ENCODE measurements around a stretch of chr2.

DNA sequence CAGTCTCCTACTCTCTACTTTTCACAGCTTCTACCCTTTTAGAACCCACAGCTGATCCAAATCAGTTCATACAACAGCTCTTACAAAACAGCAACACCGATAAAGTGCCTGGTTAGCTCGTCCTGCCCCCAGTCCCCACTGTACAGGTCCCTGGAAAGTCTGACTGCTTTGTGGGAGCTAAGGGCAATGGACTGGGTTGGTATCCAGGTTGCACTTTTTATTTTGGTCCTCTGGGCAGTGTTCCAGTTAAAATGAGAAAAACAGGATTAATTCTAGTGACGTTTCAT, 53.1 kb upstream of the ITGA6 start:
- PRO-cap, result no peak

DNA sequence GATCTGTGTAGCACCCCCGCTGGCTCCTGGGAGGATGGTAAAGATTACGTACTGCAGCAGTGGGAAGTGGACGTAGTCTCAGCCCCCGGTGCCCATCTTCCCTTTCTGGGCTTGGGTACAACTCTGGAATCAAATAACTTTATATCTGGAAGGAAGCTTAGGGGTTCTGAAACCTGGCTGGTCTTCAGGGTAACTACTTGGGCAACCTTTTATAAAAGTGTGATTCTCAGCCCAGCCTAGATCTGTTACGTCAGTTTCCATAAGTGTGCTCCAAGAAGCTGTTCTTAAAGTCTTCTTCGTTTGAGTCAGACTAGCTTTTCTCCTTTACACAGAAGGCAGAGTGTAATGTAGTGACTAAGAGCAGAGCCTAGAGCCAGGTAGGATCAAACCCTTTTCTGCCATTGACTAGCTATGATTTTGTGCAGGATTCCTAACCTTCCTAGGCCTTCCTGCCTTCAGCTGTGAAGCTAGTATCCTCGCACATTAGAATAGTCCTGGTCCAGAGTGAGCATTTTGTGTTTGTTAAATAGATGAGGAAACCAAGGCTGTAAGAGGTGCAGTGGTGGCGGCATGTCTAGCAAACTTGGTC, 5.8 kb downstream of the ITGA6 start:
- PRO-cap, result no peak

DNA sequence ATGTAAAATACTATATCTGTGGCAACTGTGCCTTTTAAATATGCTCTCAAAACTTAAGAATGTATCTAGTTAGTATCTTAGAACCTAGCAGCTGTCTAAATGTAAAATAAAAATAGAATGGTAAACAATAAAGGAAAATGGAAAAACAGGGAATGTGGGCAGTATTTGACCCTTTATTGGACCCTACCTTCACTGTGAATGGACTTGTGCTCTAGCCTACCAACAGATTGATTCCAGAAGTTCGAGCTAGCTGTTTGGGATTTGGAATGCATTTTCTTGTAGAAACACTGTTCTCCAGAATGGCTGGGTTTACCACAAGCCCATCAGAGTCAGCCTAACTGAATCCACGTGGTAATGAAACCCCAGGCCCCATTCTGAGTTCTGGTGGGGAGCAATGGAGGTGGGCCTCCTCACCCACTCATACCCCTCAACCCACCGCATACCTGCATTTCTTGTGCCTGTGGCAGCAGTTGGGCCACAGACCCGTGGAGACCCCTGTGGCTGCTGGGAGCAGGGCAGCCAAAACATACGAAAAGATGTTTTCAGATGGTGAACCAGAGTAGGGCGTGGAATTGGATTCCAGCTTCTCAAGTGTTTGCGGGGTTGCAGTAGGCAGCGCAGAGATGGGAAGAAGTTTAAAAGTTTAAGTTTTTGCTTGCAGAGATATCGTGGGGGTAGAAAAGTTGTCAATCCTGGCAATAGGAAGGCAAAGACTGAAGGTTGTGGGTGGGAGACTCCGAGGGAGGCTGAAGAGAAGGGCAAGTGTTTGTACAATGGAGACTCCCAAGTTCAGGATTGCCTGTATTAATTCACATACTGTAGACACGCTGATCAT, 50.9 kb downstream of the ITGA6 start:
- PRO-cap, result no peak

DNA sequence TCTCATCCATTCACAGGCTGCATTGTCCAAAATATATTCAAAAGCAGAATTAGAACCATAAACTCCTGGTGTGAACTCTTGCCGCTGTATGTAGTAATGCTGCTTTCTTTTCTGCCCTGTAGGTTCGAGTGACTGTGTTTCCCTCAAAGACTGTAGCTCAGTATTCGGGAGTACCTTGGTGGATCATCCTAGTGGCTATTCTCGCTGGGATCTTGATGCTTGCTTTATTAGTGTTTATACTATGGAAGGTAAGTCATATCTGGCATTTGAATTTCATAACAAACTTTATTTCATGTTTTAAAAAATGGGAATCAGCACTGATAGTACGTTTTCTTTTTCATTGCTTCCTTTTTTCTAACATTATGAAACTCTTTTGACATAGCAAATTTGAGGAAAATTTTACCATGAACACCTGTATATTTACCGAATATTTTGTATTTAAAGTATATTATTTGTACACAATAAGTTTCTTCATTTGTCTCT, 58.0 kb upstream of the PDK1 start:
- PRO-cap, result no peak

GRCh38 chr2:173000057-173000241, 75.7 kb upstream of the MAP3K20 start:
- PRO-cap, result no peak

DNA sequence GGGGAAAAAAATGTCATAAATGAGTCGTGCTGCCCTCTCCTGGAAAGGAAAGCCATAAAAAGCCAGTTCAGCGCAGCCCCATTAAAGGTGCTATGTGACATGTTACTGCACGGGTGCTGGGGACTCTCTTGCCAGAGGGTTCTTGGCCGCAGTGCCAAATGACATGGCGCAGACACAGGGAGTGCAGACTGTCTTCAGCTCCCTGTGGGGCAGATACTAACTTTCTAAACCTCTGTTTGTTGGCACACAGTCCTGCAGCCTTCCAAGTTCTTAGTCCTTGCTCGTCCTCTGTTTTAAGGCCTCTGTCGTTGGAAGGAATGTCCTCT, 53.6 kb upstream of the MAP3K20 start:
- PRO-cap, result no peak

DNA sequence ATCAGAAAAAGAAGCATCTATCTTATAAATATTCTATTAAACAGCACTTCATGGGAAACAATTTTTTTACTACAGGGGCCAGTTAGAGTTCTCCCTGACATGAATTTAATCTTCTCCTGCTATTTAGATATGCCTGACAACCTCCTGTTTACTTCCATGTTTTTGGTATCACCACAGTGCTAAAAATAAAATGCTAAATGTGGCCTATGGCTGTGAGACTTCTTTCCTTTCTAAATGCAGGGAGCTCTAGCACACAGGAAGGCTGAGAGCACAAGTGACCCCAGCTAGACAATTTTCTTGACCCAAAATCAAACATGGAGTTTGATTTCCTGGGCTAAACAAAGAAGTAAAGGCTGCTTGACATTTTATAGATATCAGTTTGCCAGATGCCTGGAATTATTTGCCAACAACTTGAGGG, 47.9 kb upstream of the MAP3K20 start:
- PRO-cap, result no peak

- PRO-cap, result no peak
Measured at GRCh38 chr2:173058275-173058583, 17.4 kb upstream of the MAP3K20 start.

GRCh38 chr2:173281946-173282145, 72.8 kb upstream of the CDCA7 start:
- PRO-cap, result no peak

GRCh38 chr2:173353986-173354208, 775 bp upstream of the CDCA7 start:
- PRO-cap, result bidirectional peak, plus-strand start at chr2:173354337, minus-strand start at chr2:173354133

DNA sequence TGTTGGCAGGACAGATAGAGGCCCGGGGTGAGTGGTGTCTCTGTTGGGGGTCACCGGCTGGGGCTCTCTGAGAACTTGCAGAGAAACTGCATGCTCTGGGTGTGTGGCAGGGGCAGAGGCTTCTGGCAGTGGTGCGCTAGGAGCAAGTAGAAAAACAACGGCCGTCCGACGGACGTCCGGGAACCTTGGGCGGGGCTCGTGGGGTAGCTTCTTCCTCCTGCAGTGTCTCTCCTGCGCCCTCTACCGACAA, 94.4 kb downstream of the CDCA7 start:
- PRO-cap, result no peak

DNA sequence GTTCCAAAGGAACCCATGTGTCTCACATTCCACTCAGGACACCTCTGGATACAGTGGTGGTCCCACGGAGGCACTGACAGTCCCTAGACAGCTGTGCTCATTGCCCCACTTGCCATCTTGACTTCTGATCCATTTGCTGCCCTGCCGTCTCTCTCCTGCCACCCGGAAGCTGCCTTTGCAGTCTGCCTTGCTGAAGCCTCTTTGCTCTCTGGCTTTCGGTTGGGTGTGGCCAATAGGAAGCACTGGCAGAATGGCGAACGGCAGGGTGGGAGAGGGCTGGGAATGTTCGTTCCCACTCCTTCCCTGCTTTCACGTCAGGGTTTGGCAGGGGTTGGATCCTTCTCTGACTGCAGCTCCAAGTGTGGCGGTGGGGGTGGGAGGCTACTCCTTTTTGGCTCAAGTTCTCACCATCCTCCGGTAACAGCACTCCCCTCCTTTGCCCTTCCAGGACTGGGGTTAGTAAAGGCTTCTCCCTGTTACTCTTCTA, 299.5 kb downstream of the CDCA7 start:
- PRO-cap, result no peak

DNA sequence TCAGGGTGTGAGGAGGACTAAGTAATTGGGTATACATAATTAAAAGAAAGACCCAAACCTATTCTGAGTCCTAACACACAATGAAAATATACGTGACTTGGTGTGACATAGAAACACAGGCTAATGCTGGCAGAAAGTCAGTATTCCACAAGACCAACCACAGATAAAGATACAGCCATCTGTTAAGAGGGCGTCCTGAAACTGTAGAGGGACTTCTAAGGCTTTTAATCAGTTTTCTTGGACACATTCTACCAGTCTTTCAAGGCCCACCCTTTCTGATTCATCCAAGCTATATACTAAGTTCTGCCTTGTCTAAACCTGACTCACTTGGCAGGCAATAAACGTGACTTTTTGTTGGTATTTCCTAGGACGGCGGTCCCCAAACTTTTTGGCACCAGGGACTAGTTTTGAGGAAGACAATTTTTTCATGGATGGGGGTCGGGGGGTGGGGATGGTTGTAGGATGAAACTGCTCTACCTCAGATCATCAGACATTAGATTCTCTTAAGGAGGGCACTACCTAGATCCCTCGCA, 61.5 kb downstream of the SP3 start:
- PRO-cap, result no peak

DNA sequence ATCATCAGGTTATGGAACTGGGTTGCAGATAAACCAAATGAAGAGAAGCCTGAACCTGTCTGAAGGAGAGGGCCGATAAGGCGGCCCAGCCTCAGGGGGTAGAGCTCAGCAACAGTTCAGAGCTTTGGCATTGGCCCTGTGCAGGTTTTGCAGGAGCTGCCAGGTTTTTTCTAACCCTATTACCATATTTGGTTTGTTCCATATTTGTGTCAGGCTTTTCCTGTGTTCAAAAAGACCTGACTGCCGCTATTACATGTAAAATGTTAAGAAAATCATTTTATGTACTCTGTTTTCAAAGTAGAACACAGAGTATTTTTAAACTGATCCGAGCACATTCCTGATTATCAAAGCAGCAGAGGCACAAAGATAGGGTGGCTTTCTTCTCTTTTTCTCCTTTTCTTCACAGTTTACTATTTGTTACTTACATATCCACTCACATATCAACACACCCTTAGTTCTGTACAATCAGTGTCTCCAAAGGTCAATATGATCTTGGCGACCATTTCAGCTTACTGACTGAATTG, 20.1 kb upstream of the SP3 start:
- PRO-cap, result no peak

DNA sequence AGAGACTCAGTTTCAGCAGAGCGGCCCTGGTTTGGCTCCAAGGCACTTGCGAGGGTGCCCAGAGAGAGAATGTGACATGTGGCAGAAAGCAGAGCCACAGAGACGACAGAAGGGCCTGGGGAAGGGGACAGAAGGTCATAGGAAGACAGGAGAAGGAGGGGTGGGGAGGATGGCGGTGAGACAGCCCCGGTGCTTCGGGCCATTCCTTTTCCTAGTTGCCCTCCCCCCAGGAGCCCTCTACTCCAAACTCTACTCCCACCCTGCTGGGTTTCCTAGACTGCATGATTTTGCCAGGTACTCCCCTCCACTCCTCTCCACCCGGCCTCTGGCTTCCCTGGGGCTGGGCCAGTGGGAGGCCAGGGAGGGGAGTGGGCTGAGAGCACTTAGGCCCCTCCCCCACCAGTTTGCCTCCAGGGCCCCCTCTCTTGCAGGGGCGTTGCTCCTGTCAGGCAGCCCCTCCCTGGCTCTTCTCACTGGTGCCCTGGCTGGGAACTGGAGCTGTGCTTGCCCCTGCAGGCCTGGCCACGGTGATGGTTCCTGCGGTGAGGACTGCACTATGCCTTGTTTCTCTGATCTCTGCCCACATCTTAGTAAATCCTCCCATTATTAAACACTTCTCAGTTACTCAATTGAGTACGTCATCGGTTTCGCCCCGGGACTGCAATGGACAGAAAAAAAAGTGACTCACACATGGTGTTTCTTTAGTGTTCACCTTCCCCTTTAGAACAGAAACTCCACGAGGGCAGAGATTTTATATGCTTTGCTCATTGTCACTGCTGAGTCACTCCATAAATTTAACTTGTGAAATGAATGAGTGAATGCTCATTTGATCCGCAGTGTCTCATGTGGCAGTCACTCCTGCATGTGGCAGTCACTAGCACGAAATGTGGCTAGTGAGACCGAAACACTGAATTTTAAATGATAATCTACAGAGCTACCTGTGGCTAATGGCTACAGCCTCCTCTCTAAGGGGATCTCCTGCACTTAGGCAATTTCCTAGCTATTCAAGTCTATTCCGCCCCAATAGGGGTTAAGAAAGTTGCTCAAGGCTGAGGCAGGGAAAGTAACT, 58.8 kb upstream of the SP3 start:
- PRO-cap, result no peak

GRCh38 chr2:174608868-174609471, 11.4 kb upstream of the WIPF1 start:
- PRO-cap, result no peak

DNA sequence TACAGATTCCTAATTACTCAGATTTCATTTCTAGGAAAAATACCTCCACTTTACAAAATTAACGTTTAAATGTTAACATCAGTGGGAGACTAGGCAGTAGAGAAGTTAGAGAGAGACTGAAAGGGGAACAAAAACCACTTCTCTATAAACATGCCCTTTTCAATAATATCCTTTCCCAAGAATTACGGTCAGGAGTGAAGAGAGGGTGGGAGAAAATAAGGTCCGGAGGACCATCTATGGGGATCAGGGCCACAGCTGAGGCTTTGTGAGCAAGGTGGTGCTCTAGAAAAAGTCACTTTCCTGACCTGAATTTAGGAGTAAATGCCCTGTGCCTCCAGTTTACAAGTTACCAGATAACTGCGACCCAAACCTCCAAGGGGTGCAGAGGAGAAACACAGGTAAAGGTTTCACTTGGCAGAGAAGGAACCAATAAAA, 65.3 kb upstream of the WIPF1 start:
- PRO-cap, result no peak

DNA sequence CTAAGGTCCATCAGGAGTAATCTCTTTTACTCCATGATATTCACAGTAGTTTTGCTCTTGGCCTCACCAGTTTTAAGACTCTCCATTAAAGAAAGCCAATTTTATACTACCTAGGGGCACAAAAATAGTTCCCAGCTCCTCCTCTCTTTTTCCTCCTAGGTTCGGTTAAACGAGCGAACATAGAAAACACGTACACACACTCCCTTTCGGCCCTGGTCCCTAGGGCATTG, 1.0 kb downstream of the ATF2 start:
- PRO-cap, result bidirectional peak, plus-strand start outside the sequence, minus-strand start at position 74 of the sequence

GRCh38 chr2:176003475-176004025, 1.5 kb upstream of the LNPK start:
- PRO-cap, result no peak

DNA sequence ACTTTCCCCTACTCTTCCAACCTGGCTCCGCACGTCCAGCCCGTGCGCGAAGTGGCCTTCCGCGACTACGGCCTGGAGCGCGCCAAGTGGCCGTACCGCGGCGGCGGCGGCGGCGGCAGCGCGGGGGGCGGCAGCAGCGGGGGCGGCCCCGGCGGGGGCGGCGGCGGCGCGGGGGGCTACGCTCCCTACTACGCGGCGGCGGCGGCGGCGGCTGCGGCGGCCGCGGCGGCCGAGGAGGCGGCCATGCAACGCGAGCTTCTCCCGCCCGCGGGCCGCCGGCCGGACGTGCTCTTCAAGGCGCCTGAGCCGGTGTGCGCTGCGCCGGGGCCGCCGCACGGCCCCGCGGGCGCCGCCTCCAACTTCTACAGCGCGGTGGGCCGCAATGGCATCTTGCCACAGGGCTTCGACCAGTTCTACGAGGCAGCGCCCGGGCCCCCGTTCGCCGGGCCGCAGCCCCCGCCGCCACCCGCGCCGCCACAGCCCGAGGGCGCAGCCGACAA, 455 bp downstream of the HOXD11 start:
- PRO-cap, result no peak

Measured in REH cell (cell line).